Sciatic nerve (tissue), 1 donor: ENCODE data around the genes MRPS21, PRPF3 and ZNF687.

- PRO-cap, result no peak
Observed at GRCh38 chr1:149840135-149840560, 860 bp downstream of the H3C14 start.

- PRO-cap, result bidirectional peak, plus-strand start at chr1:149885752, minus-strand start at chr1:149885757; bidirectional peak, plus-strand start at chr1:149885812, minus-strand start at chr1:149885891; bidirectional peak, plus-strand start at chr1:149885974, minus-strand start at chr1:149886008
Observed at GRCh38 chr1:149885666-149886581, 558 bp downstream of the H2BC21 start.

DNA sequence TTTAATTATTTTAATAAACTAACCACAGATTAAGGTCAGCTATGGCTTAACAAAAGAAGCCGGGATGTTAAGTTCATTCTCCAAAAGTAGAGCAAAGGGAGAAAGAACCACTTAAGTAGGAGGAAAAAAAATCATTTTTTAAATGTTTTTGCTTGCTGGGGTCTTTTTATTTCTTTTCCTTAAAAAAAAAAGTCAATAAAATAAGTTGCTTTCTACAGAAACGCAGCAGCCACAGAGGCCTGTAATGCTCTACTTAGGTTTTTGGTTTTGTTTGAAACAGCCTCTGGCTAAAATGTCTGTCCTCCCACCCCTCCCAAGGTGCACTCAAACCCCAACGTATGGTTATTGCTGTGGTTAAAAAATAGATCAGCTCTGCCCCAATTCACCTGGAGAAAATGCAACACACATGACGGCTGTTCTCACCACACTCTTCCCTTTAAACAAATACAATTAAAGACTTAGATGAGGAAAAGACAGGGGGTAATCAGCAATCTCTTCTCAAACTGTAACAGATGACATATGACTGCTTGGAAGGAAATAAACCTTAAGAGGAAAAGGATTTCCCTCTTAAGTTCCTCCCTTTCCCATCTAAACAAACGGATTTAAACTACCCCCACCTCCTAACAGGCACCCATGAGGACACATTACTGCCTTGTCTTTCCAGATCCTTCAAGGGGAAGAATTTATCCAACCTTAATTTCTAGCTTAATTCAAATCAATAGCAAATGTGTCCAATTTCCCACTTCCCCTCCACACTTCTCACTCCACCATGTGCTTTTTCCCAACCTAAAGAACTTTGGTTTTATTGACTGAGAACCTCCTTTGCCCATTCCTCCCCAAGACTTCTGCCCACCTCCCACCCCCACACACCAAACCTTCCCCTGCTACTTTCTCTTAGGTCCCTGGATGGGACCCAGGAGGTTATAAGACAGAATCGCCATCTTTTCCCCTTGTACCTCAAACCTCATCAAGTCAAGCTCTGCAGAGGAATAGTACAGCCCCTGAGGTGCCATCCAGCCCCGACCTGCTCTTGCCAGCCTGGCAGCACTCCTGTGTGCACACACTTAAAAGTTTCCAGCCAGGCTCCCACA lies 6.3 kb upstream of the MTMR11 start:
- PRO-cap, result no peak

DNA sequence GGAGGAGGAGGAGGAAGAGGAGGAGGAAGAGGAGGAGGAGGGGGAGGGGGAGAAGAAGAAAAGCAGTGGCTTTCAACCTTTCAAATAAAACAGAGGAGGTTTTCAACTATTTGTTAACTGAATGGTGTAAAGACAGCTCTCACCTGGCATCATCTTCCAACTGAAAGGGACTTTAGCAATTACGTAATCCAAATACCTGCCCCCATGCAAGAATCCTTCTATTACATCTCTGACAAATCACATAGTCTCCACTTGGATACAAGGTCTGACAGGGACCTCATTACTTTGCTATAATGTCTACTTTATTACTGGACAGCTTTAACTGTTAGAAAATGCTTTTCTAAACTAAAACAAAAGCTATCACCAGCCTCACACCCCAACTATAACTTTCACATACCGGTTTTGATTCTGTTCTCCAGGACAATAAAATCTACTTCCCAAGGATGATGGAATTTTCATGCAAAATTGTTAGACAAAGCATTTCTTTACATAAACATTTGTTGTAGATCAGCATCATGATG lies 29.4 kb downstream of the OTUD7B start:
- PRO-cap, result no peak

GRCh38 chr1:150148635-150149323 lies 937 bp upstream of the PLEKHO1 start:
- PRO-cap, result unidirectional peak, plus-strand start at chr1:150148963

DNA sequence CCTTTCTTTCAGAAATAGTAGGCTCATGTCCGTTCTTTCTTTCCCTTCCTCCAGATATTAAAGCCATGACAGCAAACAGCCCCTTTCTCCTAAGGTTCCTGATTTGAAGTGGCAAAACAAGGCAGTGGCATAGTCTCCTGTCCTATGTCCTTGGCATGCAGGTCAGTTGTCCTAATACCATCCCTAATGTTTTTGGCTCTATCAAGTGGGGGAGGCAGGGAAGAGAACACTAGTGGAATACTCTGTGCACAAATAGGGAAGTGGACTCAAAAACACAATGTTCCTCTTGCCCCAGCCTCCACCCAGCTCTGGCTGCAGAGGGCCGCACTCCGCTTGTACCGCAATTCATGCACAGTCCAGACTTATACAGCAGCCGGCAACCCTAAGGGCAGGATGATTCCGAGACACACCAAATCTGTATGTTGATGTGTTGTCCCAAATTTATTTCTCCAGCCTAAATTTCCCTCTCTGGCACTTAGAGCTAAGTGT lies 14.5 kb downstream of the PLEKHO1 start:
- PRO-cap, result no peak

DNA sequence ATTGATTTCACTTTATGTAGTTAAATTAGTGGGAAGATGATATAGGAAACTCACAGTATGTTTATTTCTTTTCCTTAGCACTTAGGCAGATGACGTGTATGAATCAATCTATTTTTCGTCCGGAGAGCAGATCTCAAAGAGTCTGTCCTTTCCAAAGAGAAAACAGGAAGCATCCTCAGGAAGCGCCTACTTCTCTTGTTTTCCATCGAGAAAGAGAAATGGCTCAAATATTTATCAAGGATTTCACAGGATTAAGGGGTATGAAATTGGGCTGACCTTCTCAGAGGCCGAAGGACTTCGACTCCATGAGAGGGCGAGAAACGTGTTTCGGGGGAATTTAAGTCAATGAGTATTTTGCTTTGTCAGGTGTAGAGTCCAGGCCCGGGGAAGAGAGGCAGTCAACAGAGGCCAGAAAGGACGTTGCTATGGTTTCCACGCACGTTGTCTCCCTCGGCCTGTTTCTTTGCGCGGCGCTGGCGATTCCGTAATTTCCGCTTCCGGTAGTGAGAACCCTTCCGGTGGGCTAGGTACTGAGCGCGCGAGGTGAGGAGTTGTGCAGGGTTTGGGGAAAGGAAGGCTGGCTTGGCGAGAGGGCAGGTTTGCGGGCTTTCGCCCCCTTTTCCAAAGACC lies at the start of gene MRPS21:
TSS of gene MRPS21 (plus strand) at position 506 of the 630 bp plus-strand sequence.
- PRO-cap, result bidirectional peak, plus-strand start at position 506 of the sequence, minus-strand start at position 403 of the sequence

DNA sequence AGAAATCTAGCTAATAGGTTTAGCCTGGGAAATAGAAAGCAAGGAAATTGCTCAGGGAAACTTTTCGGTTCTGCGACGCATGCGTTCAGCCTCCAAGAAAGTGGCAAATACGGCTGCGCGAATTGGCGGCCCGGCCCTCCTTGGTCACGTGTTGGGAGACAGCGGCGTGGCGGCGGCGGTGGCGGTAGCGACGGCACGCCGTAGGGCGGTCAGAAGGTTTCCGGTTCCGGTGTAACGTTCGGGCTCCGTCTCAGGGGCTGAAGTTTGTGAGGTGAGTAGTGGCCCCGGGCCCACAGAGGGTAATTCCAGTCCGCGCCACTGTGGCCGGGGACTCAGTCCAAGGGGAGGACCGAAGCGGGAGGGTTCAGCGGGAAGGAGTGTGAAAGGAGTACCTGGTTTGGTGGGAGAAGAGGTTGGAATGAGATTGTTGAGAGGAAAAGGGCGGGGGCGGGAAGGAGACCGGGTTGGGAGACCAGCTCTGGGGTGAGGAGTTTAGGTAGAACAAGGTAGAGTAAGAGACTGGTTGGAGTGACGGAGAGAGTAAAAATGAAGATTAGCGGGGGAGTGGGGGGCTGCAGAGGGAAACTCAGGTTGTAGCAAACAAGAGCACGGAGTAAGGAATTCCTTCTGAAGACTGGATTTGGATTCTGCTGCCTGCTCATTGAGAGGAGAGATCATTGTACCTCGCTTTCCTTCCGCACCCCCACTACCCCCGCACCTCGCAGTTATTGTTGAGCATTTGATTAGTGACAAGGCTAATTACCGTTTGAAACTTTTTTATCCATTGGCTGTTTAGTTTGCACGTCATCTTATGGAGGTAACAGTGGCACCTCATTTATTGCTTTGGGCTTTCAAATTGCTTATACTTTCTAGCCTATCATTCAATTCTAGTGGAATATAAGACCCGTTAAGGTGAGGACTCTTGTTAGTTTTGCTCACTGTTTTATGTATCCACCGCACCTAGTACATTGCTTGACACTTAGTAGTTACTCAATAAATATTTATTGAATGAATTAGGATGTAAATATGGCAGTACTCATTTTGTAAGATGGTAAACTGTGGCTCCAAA lies at the start of gene PRPF3:
TSS of gene PRPF3 (plus strand) at position 212 of the 1,069 bp plus-strand sequence.
- PRO-cap, result bidirectional peak, plus-strand start at position 167 of the sequence, minus-strand start at position 102 of the sequence

DNA sequence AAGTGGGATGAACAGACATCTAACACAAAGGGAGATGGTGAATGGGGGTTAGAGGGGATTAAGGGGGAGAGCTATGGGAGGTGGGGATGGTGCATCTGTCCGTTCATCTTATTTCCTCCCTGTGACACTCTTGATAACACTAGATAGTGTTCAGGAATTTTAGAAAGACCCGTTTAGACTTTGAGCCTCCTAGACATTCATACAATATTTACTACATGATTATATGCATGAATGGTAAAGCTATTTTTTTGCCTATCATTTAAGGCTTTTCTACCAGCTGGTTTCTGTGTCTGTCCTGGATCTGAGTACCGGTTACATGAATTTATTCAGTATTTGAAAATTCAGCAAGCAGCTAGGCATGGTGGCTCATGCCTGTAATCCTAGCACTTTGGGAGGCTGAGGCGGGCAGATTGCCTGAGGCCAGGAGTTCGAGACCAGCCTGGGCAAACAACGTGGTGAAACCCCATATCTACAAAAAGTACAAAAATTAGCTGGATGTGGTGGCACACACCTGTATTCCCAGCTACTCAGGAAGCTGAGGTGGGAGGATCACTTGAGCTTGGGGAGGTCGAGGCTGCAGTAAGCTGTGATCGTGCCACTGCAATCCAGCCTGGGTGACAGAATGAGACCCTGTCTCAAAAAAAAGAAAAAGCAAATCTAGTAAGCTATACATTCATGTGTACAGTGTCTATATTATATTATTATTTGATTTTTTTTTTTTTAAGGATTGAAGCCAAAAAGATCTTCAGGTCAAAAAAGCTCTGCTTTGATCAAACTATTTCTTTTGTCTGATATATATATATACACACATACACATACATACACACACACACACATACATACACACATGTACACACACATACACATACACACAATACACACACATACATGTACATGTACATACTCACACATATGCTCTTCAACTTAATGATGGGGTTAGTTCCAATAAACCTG lies 17.2 kb upstream of the RPRD2 start:
- PRO-cap, result no peak

- PRO-cap, result no peak
Observed at GRCh38 chr1:150555754-150556550, 6.7 kb downstream of the ADAMTSL4 start.

GRCh38 chr1:150579124-150579462 lies 317 bp downstream of the MCL1 start:
- PRO-cap, result no peak

- PRO-cap, result no peak
Observed at GRCh38 chr1:151047301-151047560, 320 bp upstream of the C1orf56 start.

GRCh38 chr1:151051046-151052333 lies 3.9 kb downstream of the C1orf56 start:
- PRO-cap, result no peak

GRCh38 chr1:151071651-151072001 lies 1.1 kb downstream of the GABPB2 start:
- PRO-cap, result no peak

DNA sequence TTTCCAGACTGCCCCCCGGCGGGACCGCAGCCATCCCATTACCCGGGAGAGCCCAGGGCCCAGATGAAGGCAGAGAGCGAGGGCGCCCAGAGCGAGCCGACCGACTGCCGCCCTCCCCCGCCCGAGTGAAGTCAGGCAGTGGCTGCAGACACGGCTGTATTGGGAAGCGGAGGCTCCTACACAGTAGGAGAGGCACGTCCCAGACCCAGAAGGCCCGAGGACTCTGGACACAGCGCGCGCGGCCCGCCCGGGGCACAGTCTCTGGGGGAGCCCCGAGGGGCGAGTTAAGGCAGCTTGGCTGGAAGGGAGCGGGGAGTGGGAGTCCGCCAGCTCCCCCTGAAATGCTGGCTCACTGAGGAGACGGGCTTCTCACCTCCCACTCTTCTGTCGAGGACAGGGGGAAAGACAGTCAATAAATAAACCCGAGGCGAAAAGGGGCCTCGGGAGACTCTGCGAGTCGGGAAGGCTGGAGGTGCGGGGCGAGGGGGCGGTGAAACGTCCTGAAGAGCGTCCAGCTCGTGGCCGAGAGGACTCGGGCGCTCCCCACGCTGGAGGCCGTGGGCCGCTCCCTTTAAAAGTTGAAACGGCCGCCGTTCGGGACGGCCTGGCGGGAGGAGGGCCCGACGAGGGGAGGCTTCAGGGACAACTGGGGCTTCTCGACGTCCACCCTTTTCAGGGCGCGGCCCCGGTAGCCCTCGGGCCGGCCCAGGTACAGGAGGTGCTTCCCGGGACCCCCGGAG lies 14.3 kb downstream of the SEMA6C start:
- PRO-cap, result unidirectional peak, minus-strand start at position 127 of the sequence

DNA sequence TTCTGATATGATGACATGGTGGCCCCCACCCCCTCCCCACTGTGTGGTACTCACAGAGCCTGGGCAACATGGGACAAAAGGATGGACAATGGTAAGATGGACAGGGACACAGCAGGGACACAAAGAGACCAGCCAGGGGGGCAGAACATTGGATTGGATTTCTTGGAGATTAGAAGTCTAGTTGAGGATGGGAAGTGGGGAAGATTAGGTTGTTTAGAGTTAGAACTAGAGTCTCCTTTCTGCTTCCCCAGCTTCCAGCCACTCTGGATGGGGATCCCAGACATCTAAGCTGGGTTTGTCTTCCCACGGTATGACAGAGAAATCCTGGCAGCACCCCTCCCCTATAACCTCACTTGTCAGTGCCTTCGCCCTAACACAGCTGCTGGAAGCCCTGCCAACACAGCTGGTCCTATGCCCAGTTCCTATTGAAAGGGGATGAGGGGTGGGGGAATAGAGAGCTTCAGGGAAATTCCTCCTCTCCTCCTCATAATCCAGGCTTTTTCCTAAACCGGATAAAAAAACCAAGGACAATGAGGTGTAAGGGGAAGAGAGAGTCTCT lies 843 bp downstream of the TMOD4 start:
- PRO-cap, result no peak

DNA sequence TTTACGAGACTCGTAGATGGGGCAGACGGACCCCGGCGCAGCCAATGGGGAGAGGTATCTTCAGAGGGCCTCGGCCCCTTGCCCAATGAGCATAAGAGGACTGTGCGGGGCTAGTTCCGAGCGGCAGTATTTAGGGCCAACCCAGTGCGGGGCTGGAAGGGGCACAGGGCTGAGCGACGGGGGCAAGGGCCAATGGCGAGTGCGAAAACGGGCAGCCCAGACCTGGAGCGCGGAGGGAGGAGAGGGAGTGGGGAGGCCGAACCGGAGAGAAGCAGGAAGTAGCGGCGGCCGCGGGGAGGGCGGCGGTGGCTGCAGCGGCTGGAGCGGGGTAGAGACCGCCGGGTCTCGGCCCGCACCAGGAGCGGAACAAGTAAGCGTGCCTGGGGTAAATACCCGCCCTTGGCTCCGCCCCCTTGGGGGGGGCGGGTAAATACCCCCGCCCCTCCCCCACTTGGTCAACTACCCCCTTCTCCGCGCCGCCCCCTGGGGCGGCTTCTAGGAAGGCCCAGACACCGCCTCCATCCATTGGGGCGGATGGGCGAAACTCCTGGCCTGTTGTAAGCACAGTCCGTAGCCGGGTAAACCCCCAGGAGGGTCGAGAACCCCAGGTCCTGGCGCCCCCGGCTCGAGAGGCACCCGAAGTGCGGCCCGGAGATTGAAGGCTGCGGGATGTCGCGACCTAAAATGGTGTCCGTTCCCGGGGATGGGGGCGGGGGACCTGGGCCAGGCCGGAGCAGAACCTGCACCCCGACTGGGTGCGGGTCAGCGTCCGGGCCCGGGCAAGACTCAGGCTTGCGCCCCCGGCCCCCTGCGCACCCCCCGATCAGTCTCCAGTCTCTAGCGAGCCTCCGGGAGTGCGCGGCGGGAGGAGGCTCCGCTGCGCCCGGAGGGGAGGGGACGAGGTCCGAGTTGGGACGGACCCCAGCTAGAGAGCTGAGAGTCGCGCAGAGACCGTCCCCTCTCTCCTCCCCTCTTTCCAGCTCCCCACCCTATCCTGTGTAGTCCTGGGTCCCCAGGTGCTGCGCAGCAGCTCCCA lies at the start of gene ZNF687:
TSS of gene ZNF687 (plus strand) at position 274 of the 1,036 bp plus-strand sequence.
- PRO-cap, result bidirectional peak, plus-strand start at position 192 of the sequence, minus-strand start outside the sequence; bidirectional peak, plus-strand start at position 281 of the sequence, minus-strand start at position 363 of the sequence; bidirectional peak, plus-strand start at position 694 of the sequence, minus-strand start at position 645 of the sequence

- PRO-cap, result no peak
Observed at GRCh38 chr1:151293579-151294058, 11.5 kb downstream of the ZNF687 start.

- PRO-cap, result no peak
Observed at GRCh38 chr1:151327933-151328434, 768 bp upstream of the PI4KB start.

DNA sequence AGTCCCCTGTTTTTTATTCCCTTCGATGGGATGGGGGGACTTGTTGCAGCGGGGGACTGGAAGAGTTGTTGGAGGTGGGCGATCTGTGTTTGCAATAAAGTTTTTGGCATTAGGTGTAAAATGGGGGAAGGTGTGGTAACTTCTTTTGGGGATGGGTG lies 740 bp downstream of the PSMB4 start:
- PRO-cap, result no peak